Karpas-422 (cell line): ENCODE measurements around a stretch of chr6.

- PRO-cap, result no peak
- RAMPAGE, long total RNA, result no peak
Observed at GRCh38 chr6:134074299-134074886, 22.0 kb upstream of the SLC2A12 start.

- PRO-cap, result unidirectional peak, minus-strand start at chr6:134174861
- RAMPAGE, long total RNA, result no peak
Observed at GRCh38 chr6:134174192-134174933, 121.9 kb upstream of the SLC2A12 start.

GRCh38 chr6:134177998-134179133, 125.9 kb upstream of the SLC2A12 start:
- PRO-cap, result no peak
- RAMPAGE, long total RNA, result no peak

- PRO-cap, result no peak
- RAMPAGE, long total RNA, result no peak
Observed at GRCh38 chr6:134295814-134296658, 21.9 kb downstream of the SGK1 start.

- PRO-cap, result no peak
- RAMPAGE, long total RNA, result no peak
Observed at GRCh38 chr6:134399718-134399955, 81.7 kb upstream of the SGK1 start.

DNA sequence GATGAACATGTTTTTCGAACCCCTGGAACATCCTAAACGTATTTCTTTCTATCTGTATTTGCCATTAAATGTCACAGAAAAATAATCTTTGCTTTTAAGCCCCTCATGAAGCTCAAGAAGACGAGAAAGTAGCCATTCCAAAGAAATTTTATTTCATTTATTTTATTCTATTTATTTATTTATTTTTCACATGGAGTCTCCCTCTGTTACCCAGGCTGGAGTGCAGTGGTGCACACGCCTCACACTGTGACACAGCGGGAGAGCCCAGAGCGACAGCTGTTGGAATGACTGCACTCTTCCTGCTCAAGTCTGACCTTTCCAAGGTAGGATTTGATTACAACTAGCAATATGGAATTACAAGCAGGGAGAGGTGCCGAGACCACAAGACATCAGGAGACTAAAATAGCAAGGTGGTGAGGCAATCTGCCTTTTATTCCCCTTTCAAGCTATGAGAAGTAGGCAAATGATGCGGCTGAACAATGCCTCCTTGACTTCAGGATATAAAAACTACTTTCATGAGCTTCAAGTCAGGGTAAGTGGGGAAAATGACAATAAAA, 146.7 kb upstream of the SGK1 start:
- PRO-cap, result no peak
- RAMPAGE, long total RNA, result no peak

GRCh38 chr6:134676380-134677277, 273.3 kb downstream of the ALDH8A1 start:
- PRO-cap, result no peak
- RAMPAGE, long total RNA, result no peak

DNA sequence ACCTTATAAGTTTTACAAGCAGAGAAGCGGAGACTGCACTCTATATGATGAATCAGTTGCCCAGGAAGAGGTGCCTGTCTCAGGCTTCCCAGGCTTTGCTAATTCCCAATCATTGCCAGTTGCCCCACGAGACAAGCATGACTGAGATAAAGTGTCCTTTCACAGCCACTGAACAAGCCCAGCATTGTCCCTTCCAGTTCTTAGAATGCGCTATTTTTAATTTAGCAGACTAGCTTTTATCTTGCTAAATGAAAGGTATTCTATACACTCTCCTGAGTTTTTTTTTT, 260.7 kb downstream of the ALDH8A1 start:
- PRO-cap, result no peak
- RAMPAGE, long total RNA, result no peak

DNA sequence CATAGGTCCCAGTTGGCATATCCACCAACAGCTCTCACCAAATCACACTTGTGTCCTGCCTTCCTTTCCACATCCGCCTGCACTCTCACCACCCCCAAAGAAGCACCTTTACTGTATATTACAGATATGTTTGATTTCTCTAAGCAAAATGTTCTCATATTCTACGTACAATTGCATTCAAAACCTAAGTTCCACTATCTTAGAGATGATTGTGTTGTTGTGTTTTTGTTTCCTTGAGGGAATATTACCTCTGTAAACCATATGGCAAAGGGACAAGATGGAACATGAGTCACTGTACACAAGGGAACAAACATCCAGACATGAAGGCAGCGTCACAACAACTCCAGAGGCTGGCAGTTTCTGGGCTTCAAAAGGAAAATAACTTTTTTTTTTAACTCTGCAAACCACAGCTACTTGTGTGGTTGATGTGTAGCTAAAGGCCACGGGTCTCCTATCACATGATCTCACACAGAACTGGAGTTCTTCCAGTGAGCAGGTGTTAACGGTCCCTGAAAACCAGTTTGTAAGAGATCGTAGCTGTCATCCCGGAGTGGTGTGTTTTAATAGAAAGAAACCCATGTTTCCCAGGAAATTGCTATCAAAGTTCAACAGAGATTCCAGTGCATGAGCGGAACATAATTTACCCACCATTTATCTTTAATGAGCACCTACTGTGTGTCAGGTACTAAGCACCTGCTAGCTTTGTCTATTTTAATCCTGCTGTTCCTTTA, 33.1 kb upstream of the HBS1L start:
- PRO-cap, result no peak
- RAMPAGE, long total RNA, result no peak

DNA sequence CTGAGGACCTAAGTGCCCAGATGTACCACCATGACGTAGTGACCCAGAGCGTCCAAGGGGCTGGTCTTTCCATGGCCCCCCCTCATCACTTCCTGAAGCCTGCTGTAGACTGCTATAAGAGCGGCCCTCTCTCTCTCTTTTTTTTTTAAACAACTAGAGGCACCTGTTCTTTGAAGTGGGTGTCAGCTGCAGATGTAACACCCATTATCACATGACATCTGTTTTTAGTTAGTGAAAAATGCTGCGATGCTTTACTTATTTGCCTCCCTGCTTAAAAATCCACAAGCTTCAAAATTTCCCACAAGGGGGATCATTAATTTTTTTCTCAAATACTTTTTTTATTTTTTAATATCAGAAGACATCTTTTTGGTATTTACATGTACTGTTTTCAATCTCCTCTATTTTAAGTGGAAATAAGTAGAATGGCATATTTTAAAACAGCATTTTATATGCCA, 48.3 kb upstream of the HBS1L start:
- PRO-cap, result no peak
- RAMPAGE, long total RNA, result no peak

- PRO-cap, result no peak
- RAMPAGE, long total RNA, result no peak
Observed at GRCh38 chr6:135122440-135122876, 58.6 kb upstream of the MYB start.

DNA sequence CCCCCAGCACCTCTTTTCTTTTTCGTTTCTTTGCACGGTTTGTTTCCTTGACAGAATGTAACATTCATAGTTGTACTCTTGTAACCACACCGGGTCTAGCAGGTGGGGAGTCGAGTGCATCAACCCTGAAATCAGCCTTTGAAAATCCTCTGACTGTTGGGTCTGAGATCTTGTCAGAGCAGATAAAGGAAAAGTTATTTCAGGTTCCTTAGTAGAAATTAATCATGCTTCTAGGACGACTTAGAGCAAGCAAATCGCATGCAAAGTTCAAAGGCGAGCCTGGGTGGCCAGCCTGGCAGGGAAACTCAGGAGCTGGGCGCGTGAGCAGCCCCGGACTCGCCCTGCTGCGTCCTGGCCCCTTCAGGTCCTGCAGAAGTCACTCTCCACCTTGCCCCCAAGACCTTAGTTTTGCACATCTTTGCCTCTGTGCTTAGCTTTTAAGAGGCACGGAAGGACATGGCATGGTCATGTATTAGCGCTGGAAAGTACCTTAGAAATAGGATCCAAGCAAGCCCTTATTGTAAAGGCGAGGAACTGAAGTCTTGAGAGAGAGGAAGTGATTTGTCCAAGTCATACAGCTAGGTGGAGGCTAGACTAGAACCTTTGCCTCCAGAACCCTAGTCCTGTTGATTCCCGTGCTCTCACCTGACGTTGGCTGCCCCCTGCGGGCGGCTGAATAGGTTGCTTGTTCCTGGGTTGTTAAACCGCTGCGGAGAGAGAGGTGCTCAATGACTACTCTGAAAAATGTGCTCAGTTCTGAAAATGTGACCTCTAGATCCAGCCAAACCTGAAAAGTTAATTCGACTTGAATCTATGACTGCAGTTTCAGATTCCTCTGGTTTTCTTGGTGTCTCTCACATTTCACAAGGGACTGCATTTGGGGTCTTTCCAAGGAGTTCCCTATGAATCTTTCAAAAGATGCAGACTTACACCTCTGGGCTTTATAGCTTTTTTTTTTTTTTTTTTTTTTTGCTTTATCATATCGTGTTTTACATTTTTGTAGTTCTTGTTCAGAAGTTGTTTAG, 2.6 kb downstream of the MYB start:
- PRO-cap, result bidirectional peak, plus-strand start at position 697 of the sequence, minus-strand start at position 412 of the sequence
- RAMPAGE, long total RNA, result no peak

- PRO-cap, result no peak
- RAMPAGE, long total RNA, result no peak
Observed at GRCh38 chr6:135192575-135192907, 11.4 kb downstream of the MYB start.

DNA sequence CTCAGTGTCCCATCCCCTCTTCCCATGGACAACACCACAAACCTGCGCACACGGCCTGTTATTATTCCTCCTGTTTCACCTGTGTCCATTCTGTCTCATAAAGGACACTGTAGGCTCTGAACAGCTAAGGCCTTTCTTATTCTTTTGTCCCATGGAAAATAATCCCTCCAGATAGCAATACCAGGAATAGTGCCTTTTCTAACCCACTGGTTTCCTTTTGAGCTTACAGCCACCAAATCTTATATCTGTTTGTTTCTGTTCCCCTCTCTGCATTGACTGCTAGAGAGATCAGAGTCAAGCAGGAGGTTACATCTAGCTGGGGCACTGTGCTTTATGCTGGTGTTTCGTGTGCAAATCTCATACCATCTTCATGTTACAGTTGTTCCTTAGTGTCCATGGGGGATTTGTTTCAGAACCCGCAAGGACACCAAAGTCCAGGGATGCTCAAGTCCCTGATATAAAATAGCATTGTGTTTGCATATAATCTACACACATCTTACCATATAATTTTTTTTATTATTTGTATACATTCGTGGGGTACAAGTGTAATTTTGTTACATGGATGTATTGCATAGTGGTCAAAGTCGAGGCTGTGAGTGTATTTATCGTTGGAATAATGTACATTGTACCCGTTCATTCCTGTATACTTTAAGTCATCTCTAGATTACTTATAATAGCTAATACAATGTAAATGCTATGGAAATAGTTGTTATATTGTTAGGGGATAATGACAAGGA, 34.9 kb downstream of the MYB start:
- PRO-cap, result no peak
- RAMPAGE, long total RNA, result no peak

GRCh38 chr6:135254272-135254980, 73.3 kb downstream of the MYB start:
- PRO-cap, result no peak
- RAMPAGE, long total RNA, result no peak

DNA sequence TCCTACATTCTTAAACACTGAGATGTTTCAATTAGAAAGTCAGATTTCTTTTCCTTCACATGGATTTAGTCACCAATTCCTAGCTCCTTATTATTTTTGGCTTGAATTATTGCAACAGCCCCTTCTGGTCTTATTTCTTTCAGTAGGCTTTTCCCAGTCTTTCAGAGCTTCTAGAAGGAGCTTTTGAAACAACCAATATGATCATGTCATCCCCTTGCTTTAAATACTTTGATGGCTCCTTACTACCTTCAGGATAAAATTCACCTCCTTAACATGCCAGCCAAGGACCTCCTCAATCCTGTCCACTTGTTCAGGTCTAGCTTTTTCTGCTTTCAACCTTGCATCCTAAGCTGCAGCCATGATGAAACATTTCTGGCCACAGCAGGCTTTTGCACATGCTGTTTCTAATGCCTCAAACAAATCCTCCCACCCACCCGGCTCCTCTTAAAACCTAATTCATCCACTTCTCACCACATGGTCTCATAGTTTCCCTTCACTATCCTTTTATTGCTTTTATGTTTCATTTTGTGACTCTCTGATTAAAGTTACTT, 124.5 kb downstream of the MYB start:
- PRO-cap, result no peak
- RAMPAGE, long total RNA, result no peak

DNA sequence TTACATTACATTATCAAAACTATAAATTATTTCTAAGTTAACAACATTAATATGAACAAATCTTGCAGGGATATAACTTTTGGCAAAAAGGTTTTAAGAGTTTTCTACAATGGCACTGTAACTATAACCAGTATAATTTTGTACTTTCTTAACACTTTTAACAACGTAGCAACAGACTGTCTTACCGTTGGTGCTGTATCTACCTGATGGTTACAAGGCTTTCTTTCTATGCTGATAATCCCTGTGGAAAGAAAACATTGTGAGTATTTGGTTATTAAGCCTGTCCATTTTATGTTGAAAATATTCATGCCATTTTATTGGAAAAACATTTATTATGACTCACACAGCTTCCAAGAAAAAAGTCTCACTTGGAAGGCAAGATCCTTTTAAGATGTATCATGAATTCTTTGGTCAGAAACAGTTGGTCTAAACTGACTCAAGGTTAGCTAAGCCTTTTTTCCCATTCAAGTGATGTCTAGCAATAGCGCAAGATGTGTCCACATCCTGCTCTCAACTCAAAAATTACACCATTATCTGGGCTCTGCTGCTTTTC, 139.5 kb downstream of the AHI1 start:
- PRO-cap, result no peak
- RAMPAGE, long total RNA, result no peak

GRCh38 chr6:135877313-135878068, 26.0 kb downstream of the PDE7B start:
- PRO-cap, result no peak
- RAMPAGE, long total RNA, result no peak

- PRO-cap, result no peak
- RAMPAGE, long total RNA, result no peak
Observed at GRCh38 chr6:136012061-136012789, 160.7 kb downstream of the PDE7B start.

GRCh38 chr6:136038953-136039502, 187.5 kb downstream of the PDE7B start:
- PRO-cap, result no peak
- RAMPAGE, long total RNA, result no peak